Peyer's patch (tissue), 4 donors: ENCODE results near the gene HOXB8.

DNA sequence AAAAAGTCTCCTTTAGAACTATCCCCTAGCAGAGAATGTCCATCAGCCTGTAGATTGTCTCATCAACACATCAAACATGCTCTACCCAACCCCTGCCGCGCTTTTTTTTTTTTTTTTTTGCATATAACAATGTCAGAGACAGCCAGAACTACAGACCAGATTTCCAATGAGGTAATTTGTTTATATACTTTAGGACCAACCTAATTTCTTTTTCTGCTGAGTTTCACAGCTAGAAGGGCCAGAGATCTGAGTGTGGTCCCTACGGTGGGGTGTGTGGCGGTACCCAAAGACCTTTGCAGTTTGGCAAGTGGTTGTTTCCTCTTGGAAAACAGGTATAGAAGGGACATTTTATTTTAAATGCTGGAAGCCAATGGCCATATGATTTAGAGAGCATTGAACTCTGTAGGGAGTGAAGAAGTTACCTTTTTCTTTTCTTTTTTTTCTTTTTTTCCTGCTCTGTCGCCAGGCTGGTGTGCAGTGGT lies 22.8 kb downstream of the SNX11 start:
- PRO-cap: no peak
- RAMPAGE, long total RNA, 4 experiments: no peak in any of the 4 experiments

DNA sequence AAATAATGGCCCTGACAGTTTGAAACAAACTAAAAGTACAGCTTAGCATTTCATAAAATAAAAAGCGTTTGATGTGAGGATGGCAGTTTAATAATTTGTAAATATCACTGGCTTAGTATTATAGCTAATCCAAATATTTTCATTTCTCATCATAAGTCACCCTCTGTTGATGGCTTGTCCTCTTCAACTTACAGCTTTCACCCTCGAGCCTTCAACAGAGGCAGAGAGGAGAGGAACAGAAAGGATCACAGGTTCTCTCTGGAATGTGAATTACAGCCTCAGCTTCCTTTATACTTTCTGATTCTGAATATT lies 106.4 kb downstream of the SNX11 start:
- PRO-cap: no peak
- RAMPAGE, long total RNA, 4 experiments: no peak in any of the 4 experiments

DNA sequence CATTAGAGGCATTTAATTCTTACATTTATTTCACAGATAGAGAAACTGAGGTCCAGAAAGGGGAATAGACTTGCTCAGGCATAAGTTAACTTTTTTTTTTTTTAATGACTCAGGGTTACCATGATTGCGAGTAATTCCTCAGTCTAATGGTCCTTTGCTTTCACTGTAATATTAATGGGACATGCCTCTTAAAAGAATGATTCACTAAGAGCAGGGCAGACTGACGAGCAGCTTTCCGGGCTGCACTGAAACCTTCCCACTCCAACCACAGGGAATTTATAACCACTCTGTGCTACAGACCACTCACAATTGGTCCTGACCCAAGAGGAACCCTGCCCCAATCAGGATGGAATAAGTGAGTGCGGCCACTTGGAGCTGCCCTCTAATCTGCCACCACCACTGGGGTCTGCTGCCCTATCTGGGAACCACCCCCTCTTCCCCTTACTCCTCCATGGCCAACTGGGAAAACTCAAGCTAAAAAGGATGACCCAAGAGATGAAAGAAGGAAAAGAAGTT lies 5.7 kb downstream of the HOXB2 start:
- PRO-cap: unidirectional peak, plus-strand start at position 199 of the sequence
- RAMPAGE, long total RNA, 4 experiments: no peak in any of the 4 experiments

DNA sequence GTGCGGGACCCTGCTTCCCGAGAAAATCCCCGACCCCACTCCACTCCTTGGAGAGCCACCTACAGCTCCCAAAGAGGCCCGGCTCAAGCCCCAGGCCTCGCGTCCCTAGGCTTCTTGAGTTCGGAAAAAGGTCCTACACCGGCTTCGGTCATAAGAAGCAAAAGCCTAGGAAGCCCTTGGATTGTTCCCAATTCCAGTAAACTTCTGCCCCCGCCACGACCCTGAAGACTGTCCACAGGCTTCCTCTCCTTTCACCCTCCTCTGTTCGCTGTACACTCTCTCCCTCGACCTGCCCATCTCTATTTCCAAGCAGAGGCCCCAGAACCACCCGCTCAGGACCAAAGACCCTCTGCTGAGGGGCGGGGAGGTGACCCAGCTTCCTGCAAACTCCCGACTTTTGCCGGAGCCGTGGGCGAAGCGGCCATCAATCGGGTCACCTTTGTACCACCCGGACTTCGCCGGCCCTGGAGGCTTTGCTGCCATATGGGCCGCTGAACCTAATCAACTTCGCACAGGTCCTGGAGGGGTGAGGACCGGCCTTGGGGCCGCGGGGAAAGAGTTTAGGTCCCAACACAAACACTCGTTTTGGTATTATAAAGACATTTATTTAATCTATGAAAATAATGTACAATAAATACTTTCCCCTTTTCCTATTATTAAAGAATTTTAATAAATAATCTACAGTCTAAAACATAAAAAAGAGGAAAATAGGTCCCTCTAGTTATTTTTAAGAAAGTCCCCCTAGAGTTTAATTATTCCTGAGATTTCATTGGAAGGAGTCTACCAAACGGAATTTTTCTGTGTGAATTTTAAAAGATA lies 2.6 kb downstream of the HOXB2 start:
- PRO-cap: no peak
- RAMPAGE, long total RNA, 4 experiments: no peak in any of the 4 experiments

GRCh38 chr17:48594598-48595127 lies 1.1 kb upstream of the HOXB5 start:
- PRO-cap: no peak
- RAMPAGE, long total RNA, 4 experiments: no peak in any of the 4 experiments

DNA sequence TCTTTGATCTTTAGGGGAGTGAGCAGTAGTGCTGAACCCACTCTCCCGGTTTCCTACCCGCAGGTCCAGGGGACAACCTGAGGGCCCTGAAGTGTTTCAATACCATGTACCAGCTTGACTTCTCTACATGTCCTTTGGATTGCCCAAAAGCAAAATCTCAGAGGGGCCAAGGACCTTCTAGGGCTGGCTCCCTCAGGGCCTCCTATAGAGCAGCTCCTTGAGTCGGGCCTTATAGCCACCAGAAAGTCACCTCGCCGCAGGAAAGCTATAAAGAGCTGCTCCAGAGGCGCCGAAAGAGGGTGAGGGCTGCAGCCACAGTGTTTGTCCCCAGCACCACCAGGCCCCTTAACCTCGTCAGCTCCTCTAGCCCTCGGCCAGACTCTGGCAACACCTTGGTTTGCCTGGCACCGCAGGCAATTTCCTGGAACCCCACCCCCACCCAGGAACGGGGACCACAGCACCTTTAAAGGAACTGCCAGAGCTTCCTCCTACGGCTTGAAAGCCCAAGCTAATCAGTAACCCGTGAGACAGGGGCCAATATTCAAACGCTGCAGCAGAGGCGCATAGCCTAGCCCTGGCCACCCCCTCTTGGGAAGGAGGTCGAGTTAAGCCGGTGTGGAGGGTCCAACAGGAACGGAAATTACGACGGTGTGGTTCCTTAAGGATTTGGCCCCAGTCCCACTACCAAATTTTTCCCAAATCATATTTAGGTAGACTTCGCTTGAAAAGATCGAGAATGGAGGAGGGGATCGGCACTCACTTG lies 3.2 kb downstream of the HOXB6 start:
- PRO-cap: bidirectional peak, plus-strand start at position 544 of the sequence, minus-strand start at position 383 of the sequence
- RAMPAGE, long total RNA, 4 experiments: start-site peak on the plus strand in 1 of 4 experiments, centred at position 586 of the sequence, 7 reads per replicate

GRCh38 chr17:48612849-48614002 lies 1.9 kb downstream of the HOXB8 start:
- PRO-cap: unidirectional peak, plus-strand start at chr17:48613051; bidirectional peak, plus-strand start at chr17:48613609, minus-strand start at chr17:48613511
- RAMPAGE, long total RNA, 4 experiments: no peak in any of the 4 experiments

DNA sequence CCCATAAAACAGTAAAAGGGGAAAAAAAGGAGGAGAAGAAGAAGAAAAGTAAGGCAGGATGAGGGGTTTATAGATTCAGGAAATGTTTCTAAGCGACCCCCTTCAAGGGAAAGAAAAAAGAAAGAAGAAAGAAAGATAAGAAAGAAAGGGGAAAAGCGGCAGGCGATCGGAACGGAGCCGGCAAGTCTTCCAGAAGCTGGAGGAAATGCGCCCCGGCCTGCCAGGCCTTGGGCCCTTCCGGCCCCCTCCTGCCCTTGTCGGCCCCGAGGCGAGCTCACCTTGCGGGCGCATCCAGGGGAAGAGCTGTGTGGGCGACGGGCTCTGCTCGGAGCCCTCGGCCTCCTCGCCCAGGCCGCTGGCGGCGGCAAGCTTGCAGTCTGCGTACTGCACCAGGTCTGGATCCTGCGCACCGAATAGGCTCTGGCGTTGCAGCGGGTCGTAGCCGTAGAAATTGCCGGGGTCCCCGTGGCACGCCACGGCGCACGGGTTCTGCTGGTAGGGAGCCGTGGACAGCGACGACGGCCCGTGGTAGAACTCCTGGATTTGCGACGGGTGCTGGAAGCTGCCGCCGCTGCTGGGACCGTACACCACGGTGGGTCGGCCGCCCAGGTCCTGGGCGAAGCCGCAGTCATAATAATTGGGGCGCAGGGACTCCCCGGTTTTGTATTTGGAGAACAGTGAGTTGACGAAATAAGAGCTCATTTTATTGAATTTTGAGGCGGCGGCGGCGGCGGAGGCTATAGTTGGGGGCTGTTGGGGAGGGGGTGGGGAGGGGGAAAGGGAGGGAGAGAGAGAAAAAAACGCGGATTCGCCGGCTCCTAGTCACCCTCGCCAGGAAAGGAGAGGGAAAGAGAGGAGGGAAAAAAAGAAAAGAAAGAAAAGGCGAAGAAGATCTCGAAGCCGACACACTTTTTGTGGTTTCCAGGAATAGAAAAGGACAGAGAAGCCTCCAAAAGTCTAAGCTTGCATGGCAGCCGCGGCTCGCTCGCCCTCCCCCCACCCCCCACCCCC lies 784 bp downstream of the HOXB8 start:
- PRO-cap: no peak
- RAMPAGE, long total RNA, 4 experiments: no peak in any of the 4 experiments

DNA sequence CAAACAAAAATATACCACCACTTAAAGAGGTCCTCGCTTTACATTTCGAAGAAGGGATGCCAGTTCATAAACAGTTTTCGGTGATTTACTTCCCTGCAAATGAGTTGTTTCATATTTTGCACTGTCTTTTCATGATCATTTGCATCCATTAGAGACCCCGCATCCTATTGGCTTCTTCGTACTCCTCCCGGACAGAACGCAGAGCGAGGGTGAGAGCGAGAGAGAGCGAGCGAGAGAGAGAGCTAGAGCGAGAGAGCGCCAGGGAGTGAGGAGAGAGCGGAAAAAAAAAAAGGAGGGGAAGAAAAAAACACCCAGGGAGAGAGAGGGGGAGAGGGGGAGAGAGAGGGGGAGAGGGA lies at the start of gene HOXB8:
Gene HOXB8 (minus strand): TSS at position 279 of the 356 bp plus-strand sequence.
- PRO-cap: unidirectional peak, plus-strand start at position 201 of the sequence
- RAMPAGE, long total RNA, 4 experiments: no peak in any of the 4 experiments

DNA sequence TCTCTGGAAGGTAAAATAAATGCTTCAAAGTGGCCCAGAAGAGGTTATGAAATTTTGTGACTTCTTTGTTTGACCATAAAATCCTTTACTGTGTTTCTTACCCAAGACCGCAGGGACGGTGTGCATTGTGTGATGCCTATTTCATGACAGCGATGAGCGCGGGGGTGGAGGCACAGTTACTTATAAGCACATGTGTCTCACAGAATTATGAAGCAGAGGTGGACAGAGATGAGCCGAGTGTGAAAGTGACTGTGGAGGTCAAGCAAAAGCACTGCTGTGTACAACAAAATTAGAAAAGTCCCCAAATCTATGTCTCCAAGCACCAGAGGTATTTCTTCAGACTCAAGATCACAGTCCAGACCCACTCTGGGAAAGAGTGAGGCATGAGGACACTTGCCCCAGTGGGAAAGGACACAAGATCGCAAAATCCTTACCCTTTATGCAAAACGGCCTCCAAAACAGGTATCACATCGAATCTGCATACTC lies 4.2 kb upstream of the HOXB9 start:
- PRO-cap: no peak
- RAMPAGE, long total RNA, 4 experiments: no peak in any of the 4 experiments

- PRO-cap: no peak
- RAMPAGE, long total RNA, 4 experiments: no peak in any of the 4 experiments
Measured at GRCh38 chr17:48726467-48727285, 1.9 kb downstream of the HOXB13 start.

GRCh38 chr17:48841256-48841985 lies 10.6 kb downstream of the CALCOCO2 start:
- PRO-cap: no peak
- RAMPAGE, long total RNA, 4 experiments: no peak in any of the 4 experiments

- PRO-cap: no peak
- RAMPAGE, long total RNA, 4 experiments: no peak in any of the 4 experiments
Measured at GRCh38 chr17:48912700-48913335, 4.6 kb downstream of the UBE2Z start.

DNA sequence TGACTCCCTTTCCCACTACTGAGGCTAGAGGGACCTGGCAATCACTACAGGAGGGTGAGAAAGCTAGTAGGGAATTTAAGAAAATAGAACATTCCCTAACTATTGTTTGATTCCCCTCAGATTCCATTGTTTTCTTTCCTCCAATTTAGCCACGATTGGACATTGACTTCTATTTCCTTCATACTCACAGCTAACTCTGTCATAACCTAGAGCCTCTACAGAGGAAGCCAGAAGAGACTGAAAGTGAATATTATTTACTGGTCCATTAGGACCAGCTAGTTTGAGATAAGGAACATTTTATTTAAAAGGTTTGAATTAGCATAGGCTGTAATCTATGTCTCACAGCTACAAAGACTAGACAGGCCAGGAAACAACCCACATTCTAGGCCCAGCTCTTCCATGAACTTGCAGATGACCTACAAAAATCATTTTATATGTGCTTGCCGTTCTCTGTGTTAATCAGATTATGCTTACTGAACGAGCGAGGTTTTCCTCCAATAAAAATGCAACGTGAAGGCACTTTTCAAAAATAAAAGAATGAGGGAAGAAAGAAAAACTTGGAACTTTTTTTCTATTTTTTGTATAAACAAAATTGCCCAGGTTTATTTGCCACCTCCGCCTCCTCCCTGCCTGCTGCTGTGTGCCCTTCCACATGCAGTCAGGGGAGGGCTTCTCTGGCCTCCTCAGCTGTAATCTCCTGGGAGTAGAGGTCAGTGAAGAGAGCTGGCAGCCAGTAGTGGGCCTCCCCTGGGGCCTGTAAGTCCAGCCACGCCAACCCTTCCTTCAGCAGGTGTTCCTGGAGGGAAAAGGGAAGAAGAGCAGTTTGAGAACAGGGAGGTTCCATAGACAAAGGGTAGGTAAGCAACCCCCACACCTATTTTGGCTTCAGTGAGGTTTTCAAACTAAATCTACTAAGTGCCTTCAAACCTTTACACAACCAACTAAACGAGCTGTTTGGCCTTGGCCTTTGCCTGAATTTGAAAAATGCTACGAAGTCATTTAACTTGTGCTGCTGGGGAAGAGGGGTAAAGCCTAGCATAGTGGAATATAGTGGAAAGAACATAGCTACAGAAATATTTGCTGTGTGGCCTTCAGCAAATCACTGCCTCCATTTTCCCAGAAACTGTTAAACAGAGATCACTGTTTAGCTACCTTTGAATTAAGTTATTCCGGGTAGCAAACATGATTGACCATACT lies 14.4 kb downstream of the SNF8 start:
- PRO-cap: no peak
- RAMPAGE, long total RNA, 4 experiments: no peak in any of the 4 experiments

DNA sequence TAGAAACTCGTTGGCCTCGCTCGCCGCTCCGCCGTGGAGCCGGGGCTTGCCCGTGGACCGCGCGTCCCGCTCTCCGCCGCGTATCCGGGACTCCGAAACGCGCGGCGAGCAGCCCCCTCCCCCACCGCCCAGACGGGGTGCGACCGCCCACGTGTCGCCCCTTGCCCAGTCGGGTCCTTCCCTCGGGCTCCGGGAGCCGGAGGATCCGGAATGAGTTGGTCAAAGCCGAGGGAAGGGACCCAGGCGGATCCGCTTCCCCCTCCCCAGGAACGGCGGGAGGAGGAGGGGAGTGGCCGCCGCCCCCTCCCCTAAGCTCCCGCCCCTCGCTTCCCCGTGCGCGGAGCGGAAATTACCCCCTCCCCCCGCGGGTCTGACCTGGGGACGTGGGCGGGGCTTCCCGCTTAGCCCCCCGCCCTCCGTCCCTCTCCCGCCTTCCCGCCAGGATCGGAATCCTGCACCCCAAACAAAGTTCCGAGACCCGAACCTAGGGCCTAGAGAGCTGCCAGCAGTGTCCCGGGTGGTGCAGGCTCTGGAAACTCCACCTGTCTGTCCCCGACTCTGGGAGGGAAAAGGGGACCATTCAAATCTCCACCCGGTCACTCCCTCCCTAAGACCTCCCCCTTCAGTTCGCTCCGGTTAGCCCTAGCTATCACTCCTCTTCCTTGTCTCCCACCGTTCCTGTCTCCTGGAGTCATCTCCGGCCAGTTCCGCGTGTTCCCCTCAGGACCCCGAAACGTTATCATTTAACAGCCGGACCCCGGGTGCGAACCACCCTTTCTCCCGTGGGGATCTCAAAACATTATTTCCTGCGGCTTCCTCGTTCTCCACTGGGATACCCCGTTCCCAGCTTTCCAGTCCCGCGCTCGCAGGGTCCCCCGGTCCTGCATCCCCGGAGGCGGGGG lies 1.0 kb upstream of the IGF2BP1 start:
- PRO-cap: no peak
- RAMPAGE, long total RNA, 4 experiments: no peak in any of the 4 experiments

DNA sequence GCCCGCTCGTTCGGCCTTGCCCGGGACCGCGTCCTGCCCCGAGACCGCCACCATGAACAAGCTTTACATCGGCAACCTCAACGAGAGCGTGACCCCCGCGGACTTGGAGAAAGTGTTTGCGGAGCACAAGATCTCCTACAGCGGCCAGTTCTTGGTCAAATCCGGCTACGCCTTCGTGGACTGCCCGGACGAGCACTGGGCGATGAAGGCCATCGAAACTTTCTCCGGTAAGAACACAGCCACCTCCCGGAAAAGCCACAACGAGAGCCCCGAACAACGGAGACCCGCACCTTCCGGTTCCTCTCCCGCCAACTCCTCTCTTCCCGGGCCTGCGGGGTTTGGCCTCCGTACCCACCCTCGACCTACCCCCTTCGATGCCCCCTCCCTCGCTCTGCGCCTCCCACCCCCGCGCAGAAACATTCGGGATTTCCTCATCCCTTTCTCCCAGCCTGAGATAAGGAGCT lies 541 bp downstream of the IGF2BP1 start:
- PRO-cap: no peak
- RAMPAGE, long total RNA, 4 experiments: no peak in any of the 4 experiments

- PRO-cap: no peak
- RAMPAGE, long total RNA, 4 experiments: no peak in any of the 4 experiments
Measured at GRCh38 chr17:48998490-48998946, 1.3 kb downstream of the IGF2BP1 start.

GRCh38 chr17:49013176-49013619 lies 16.0 kb downstream of the IGF2BP1 start:
- PRO-cap: no peak
- RAMPAGE, long total RNA, 4 experiments: no peak in any of the 4 experiments

- PRO-cap: no peak
- RAMPAGE, long total RNA, 4 experiments: no peak in any of the 4 experiments
Measured at GRCh38 chr17:49201586-49202064, 8.7 kb downstream of the GNGT2 start.

GRCh38 chr17:49213609-49214261 lies 3.2 kb downstream of the ABI3 start:
- PRO-cap: no peak
- RAMPAGE, long total RNA, 4 experiments: no peak in any of the 4 experiments